ENCODE data around the genes VPS33B and SV2B.

DNA sequence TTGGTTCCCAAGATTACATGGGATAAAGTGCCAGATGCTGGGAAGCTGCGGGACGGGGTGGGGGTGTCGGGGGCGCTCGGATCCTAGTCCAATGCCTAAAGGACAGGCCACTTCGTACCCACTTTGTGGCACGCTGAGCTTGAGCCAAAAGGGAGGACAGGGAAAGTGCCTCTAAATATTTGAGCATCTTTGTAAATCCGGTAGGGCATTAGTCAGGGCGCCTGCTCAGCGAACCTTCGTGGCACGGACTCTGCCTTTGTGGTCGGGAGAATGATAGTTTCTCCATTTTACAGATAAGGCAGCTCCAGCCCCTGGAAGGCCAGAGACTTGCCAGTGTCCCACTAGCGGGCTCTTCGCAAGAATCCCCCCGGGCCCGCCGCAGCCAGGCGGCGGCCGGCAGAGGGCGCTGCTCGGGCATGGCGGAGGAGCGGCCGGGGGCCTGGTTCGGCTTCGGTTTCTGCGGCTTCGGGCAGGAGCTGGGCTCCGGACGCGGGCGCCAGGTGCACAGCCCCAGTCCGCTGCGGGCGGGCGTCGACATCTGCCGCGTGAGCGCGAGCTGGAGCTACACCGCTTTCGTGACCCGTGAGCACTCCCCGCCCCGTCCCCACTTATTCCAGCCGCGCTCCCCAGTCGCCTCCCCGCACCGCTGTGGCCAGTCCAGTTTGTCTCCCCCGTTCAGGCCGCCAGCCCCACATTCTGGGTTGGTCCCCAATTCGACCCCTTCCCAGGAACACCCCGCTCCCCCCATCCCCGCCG lies 1.8 kb downstream of the RCCD1 start:
- RRBS: 2% methylated on average over 11 of the region's 59 CpGs

GRCh38 chr15:90974743-90975202 lies 19.6 kb downstream of the PRC1 start:
- RRBS: no CpG with 5 or more reads among the region's 5 CpGs

DNA sequence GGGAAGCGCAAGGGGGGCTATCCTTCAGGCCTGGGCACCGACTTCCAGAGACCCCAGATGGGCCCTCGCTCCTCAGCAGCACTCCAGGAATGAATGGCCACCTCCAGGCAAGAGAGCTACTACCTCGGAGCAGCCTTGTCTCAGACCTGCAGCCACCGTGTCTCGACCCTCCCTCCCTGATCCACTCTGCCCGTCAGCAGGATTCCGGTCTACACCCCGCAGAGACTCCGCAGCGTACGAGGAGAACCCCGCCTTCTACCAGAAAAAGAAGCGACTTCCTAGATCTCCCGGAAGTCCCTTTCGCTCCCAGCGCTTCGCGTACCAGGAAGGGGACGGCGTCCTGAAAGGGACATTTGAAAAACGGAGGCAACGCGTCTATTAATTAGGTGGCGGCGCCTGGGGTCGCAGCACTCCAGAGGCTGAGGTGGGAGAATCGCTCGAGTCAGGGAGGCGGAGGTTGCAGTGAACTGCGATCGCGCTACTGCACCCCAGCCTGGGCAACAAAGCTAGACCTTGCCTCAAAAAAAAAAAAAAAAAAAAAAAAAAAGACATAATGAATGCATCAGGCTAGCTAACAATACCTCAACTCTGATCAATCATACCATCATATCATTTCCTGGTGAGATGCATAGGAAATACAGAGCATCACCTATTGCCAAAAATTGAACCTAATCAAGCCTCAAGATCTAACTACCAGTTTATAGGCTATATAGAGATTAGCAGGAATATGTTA lies at the start of gene VPS33B:
VPS33B (minus strand) TSS at position 278 of the 733 bp plus-strand sequence.
- RRBS: 2% methylated on average over 7 of the region's 33 CpGs

DNA sequence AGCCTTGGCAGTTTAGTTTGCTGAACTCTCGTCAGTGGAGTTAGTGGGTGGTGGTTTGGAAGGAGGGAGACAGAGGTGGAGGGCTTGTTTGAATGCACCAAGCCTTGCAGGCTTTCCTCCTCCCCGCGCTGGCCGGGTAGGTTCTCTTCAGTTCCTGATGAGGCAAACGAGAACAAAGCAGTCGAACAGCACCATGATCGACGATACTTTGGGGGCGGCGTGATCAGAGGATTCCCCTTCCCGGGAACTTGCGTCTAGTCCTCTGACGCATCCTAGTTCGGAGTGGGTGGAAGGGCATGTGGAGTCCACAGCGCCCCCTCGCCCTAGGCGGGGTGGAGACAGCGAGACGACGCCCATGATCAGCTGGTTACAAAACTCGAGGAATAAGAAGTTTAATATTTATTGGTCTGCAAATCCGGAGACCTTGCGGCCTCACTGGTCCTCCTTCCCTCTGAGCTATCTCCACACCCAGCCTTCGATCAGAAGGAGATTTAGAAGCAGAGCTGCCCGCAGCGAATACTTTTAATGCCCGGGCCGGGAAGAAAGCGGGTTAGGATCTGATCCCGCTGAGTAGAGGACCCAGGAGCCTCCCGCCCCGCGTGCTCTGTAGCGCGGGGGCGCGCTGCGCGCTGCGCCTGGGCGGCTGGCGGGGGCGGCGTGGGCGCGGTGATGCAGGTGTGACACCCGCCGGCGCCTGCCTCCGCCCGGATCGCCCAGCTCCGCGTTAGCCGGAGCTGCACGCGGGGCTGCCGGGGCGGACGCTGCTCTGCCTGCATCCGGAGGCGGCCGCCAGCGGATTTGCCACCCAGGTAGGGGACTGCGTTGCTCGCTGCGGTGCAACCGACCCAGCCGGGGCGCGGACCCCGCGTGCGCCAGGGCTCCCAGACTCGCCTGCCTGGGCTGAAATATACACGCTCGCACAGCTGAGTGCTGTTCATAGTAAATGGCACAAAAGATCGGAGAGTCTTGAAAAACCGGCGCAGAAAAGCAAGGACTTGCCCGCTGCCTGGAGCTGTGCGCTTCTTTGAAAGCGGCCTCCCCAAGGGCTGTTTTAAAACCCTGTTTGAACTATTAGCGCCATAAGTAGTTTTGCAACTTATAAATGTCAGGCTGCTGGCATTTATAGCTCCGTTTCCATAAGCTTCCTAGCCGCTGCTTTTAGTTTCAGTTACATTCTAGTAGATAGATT lies at the start of gene SV2B:
SV2B (plus strand) TSS at position 703 of the 1,189 bp plus-strand sequence.
- RRBS: 3% methylated on average over 9 of the region's 86 CpGs

DNA sequence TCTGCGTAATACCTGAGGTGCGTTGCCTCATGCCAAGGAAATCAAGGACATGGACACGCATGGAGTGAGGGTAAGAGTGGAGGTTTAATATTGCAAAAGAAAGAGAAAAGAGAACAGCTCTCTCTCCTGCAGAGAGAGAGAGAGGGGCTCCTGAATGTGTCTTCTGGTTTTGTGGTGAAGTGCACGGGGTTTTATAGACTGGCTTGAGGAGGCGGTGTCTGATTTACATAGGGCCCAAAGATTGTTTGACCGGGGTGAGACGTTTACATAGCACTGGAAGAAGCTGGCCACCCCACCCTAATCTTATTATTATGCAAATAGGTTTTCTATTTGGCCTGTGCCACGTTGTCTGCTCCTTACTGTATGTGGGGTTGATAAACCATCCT lies 268.5 kb downstream of the SV2B start:
- RRBS: no CpG with 5 or more reads among the region's 8 CpGs

- RRBS: no CpG with 5 or more reads among the region's 8 CpGs
Observed at GRCh38 chr15:91561294-91561738, 292.2 kb upstream of the SLCO3A1 start.

DNA sequence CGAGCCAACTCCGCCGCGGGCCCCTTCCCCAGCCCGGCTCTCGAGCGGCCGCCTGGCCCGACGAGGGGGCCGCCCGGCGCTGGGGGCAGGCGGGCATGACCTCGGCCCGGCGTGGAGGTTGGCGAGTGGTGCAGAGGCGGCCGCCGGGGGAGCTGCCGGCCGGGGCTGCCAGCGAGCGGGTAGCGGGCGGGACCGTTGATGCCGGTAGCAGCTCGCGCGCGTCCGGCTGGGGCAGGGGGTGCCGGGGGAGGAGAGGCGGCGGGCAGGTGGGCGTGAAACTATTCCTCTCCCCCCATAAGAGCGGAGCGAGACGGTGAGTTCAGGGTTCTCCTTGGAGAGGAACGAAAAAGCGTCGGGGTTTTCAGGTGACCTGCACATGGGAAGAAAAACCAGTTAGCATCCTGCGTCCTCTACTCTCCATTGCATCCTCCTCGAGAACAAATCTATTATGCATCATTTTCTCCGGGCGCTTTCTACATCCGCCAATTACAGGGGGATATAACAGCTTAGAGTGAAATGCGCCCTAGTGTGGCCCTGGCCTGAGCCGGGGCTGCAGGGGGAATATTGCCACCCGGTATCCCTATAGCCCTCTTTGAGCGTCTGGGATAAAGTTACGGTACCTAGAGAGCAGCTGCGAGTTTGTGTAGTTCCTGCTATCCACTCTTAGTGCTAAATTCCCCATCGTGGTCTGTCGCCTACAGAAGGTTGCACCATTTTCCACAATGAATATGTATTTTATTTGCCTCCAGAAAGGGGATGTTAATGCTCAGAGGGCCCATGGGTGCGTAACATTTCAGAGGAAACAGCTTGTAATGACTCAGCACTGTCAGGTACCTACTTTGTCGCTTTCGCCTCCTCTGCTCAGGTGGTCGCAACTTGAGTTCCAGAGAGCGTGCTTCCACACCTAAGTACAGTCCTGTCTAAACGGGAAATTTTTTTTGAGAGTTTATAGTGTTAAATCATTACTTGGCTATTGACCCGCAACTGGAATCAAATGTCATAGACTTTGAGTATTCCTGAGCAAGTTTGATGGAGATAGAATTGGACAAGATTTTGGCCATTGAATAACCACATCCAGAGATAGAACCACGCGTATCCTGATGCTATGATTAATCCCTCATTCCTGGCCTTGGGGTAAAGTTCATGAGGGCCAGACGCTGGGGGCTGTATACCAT lies 977 bp downstream of the SLCO3A1 start:
- RRBS: 3% methylated on average over 20 of the region's 67 CpGs

- RRBS: no CpG with 5 or more reads among the region's 7 CpGs
Observed at GRCh38 chr15:91857168-91858282, 4.0 kb downstream of the SLCO3A1 start.

GRCh38 chr15:91866469-91867427 lies 13.2 kb downstream of the SLCO3A1 start:
- RRBS: no CpG with 5 or more reads among the region's 14 CpGs

DNA sequence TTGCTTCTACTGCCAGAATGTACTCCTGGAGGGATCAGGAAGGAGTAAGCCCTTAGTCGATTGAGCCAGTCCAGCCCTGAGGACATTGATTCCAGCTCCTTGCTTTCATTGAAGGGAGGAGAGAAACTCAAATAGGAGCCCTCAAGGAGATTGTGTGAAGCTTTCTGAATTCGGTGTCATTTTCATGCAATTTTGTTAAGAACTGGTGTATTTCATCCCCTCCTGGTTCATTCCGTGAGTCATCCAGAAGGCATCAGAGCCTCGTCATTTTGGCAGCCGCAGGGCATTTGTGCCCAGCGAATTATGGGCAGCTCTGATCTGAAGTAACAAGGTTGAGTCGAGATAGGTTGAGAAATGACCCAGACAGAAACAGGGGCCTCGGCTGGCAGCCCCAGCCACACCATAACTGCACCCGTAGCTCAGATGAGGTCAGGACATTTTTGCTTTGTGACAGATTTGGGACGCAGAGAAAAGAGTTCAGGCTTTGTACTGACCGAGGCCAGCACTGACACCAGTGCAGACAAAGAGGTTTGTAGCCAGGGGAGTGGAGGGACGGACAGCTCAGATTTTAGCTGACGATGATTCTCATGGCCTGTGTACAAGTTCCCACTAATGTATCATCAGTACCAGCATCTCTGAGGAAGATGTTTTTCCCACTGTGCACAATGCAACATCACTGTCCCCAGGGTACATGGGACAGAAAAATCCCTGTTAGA lies 112.5 kb downstream of the SLCO3A1 start:
- RRBS: no CpG with 5 or more reads among the region's 13 CpGs

GRCh38 chr15:92016210-92017117 lies 163.0 kb downstream of the SLCO3A1 start:
- RRBS: no CpG with 5 or more reads among the region's 6 CpGs

GRCh38 chr15:92539194-92539496 lies 116.4 kb downstream of the FAM174B start:
- RRBS: no CpG with 5 or more reads among the region's 2 CpGs

DNA sequence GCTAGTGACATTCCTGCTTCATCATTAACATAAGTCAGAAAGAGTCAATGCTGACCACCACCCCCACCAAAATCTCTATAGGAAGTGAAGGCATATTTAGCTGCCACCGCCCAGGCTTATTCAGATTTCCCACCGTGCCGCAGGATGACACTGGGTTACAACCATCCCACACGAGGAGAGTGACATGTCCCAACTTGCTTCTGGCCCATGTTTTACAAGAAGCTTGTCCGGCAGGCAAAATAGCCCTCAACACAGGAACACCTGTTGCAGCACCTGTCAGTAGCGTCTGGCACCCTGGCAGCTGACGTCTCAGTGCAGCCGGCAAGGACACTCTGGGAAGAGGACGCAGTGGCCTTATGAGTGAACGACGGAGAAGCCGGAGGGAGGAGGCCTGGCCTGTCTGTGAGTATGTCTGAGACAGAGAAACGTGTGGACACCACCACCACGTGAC lies 32.2 kb downstream of the FAM174B start:
- RRBS: 85% methylated on average over 4 of the region's 14 CpGs

GRCh38 chr15:92638584-92639643 lies 16.7 kb downstream of the FAM174B start:
- RRBS: no CpG with 5 or more reads among the region's 19 CpGs

GRCh38 chr15:92878322-92879047 lies 21.6 kb upstream of the CHD2 start:
- RRBS: no CpG with 5 or more reads among the region's 10 CpGs

- RRBS: 1% methylated on average over 14 of the region's 51 CpGs
Observed at GRCh38 chr15:92883111-92883581, 17.0 kb upstream of the CHD2 start.

- RRBS: no CpG with 5 or more reads among the region's 9 CpGs
Observed at GRCh38 chr15:92884204-92884719, 15.9 kb upstream of the CHD2 start.

- RRBS: no CpG with 5 or more reads among the region's 1 CpG
Observed at GRCh38 chr15:92947160-92947506, 47.0 kb downstream of the CHD2 start.

- RRBS: no CpG with 5 or more reads among the region's 10 CpGs
Observed at GRCh38 chr15:92949505-92950295, 49.6 kb downstream of the CHD2 start.

GRCh38 chr15:92985362-92985885 lies 85.3 kb downstream of the CHD2 start:
- RRBS: no CpG with 5 or more reads among the region's 11 CpGs